Mesenteric fat pad (tissue), 1 donor: ENCODE data around the genes PLEKHH2 and SRBD1.

GRCh38 chr2:43636937-43637980 lies at the start of gene PLEKHH2:
Gene PLEKHH2, plus strand, starts transcription at chr2:43637260.
- PRO-cap = bidirectional peak, plus-strand start at chr2:43637273, minus-strand start at chr2:43637084

DNA sequence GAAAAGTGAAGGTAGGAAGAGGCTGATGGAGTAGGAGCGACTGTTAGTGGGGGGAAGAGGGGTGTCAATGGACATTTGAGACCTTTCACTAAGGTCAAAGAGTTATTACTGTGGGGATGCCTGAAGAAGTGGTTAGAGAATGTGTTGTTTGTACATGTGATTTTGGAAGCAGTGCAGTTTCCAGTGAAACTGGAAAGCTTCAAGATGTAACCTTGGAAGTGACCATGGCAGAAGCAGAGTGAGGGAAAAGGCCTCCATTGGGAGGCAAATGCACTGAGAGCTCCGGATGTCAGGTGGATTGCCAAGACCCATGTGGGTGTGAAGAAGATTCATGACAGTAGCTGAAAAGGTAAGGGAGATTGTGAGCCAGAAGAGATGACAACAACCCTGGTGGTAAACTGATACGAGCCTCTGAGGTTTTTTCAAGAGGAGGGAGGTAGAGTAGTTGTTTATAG lies 6.2 kb downstream of the DYNC2LI1 start:
- PRO-cap = no peak

GRCh38 chr2:43996101-43996738 lies 431 bp upstream of the LRPPRC start:
- PRO-cap = bidirectional peak, plus-strand start at chr2:43996279, minus-strand start at chr2:43995989; unidirectional peak, plus-strand start at chr2:43996315

GRCh38 chr2:44167665-44168627 lies 729 bp upstream of the PPM1B start:
- PRO-cap = no peak

- PRO-cap = no peak
Observed at GRCh38 chr2:44350742-44351385, 10.4 kb downstream of the PREPL start.

GRCh38 chr2:44544030-44544828 lies 182.5 kb downstream of the CAMKMT start:
- PRO-cap = no peak

- PRO-cap = no peak
Observed at GRCh38 chr2:44941136-44941593, 337 bp upstream of the SIX3 start.

DNA sequence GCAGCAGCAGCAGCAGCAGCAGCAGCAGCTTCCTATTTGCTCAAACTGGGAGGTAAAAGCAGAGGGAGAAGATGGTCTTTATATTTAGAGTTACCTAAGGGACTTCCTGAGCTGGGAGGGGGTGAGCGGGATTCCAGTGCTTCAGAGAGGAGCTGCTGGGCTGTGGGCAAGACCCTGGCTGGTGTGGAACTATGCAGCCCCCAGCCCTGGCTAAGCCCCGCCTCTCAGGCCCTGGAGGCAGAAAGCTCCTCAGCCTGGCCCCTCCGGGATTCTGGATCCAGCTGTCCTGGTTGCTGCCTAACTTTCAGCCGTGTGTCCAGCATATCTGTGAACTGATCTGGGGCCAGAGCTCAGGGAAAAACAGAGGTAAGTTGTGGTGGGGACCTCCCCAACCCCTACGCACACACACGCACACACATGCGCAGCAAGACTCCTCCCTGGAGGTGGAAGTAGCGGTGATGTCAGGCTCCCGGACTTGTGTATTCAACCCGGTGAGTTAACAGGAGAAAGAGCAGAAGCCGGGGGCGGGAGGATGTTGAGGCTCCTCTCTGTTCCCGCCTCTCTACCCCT lies 33.7 kb downstream of the SIX2 start:
- PRO-cap = no peak

DNA sequence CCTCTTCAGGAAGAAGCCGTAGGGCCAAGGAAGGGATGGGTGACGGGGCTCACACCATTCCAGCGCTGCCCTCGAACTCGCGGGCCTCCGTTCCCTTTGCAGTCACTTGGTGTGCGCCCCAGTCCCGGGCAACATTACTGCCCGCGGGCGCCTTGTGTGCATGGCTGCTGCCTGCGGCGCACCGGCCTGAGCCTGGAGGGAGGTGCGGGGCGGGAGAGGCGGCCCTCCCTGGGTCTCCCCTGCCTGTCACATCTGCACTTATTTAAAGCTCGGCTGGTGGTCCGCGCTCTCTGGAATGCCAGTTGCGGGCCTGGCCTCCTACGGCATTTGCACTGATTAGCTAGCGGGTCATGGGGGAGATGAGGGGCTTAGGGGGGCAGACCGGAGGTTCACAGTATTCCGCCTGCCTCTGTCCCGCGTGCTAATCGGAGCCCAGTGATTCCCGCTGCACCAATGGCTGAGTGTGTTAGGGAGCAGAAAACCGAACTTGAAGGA lies 161.0 kb upstream of the SIX2 start:
- PRO-cap = no peak

GRCh38 chr2:45211750-45212247 lies 202.5 kb upstream of the SIX2 start:
- PRO-cap = no peak

DNA sequence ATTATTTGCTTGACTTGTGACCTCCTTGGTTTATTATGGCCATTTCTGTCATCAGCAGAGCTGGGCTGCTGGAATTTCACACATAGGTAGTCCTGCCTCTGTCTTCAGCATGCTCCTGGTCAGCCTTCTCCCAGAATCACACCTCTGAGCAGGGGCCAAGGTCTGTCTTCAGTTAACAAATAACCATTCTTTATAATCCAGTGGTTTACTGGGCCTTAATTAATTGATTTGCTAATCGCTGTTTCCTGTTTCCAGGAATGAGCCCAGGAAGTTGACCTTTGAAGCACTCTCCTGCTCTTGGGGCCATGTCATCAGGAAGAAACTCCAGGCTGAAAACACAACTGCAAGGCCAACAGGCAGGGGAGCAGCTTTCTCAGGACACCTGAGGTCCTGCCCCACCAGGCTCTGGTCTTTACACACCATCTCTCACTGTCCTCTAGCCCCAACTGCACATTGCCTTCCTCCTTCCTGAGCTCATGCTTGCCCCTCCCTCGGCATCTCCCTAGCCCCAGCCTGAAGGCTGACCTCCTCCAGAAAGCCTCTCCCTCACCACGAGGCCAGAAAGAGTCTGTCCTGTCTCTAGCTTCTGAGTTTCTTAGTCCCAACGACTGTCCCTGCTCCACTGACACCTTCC lies 278.4 kb downstream of the SRBD1 start:
- PRO-cap = no peak

- PRO-cap = unidirectional peak, minus-strand start at chr2:45611236
Observed at GRCh38 chr2:45610386-45611588, at the start of gene SRBD1. Gene SRBD1, minus strand, starts transcription at chr2:45611267.

- PRO-cap = no peak
Observed at GRCh38 chr2:45652943-45653170, 1.4 kb downstream of the PRKCE start.

- PRO-cap = no peak
Observed at GRCh38 chr2:45778825-45779187, 127.3 kb downstream of the PRKCE start.

- PRO-cap = no peak
Observed at GRCh38 chr2:45821148-45821657, 169.7 kb downstream of the PRKCE start.

GRCh38 chr2:45922410-45922931 lies 271.0 kb downstream of the PRKCE start:
- PRO-cap = no peak

DNA sequence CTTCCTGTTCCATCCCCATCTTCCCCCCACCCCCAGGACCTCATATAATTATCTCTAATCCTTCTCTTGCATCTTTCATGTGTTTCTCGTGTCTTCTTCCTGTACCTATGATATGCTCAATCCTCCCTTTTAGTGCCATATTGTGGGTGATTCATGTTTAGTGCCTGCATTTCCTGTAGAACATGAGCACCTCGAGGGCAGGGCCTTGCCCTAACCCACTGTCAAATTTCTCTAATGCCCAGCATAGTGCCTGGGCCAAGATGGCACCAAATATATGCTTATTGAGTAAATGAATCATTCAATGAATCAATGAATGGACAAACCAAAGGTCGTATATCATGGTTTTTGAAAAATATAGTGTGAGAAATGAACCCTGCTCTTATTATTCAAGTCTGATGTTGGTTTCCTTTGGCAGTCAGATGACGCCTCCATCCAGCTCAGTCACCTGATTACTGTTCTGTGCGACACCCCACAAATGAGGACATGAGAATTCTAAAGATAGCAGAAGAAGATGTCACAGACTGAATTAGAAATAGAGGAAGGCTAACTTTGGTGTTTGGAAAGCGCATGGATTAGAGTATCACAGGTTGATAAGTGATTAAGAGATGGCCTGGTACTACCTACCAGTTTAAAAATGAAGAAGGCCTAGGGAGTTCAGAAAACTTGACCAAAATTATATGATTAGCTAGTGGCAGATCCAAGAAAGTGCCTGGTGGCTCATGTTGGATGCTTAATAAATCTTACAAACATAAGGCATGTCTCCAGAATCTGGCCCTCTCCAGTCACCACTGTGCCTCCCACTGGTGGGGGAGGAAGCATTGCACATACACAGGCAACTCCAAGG lies 278.4 kb downstream of the PRKCE start:
- PRO-cap = no peak

DNA sequence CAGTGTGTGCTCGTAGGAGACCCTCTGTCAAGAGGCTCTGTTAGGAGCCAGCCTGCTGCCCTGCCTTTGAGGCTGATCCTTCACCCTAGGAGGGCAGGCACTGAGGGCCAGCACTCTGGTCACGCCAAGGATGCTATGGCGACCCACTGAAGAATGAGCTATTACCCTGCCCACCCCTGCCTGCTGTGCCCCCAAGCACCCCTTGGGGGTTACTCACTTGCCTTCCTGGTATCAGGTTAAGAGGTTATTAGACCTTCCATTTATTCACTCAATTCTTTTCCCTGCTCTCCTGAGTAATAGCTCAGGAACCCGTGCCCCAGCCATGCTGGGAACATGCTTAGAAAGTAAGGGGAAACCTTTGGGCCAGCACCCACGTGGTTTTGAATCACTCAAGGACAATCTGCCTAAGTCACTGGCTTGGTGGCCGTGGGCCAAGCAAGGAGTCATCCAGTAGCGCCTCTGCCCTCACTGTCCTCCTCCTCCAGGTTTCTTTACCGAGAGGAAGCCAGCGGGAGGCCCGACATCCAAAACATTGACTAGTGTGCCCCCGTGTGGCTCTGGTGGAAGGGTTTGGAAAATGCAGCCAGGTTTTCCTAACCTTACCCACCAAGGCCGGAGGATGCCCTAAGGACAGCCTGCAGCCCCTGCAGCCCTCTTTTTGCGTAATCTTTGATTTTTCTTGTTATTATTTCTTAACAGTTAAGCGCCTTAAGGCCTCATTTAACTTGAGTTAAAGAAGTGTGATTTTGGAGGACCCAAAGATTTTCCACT lies 284.7 kb downstream of the PRKCE start:
- PRO-cap = no peak

DNA sequence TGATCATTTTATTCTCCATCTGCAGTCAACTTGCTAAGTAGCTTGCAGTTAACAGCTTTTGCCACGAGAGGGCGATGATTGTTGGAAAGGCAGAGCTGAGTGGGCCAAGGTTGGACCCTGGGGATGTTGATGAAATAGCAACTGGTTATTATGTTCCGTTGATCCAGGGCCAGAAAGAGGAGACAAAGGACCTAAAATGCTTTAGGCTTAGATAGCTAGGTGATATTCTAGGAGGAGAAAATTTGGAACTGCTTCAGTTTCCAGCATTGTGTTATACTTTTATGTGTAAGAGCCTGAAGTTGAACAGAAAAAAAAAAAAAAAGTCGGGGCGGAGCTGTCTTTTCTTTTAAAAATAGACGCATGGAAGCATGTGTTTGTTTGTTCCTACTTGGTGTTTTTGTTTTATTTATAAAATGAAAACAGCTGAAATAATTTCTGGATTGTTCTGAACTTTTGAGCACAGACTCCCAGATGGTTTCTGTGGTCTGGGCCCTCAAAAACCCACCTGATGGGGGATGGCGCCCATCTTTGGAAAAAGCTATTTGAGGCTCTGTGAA lies 234.1 kb upstream of the EPAS1 start:
- PRO-cap = no peak

- PRO-cap = no peak
Observed at GRCh38 chr2:46097583-46098288, 199.5 kb upstream of the EPAS1 start.